NALM6 (cell line): ENCODE data around the genes HYAL2 and RPL29.

GRCh38 chr3:50274077-50274657, 4.7 kb upstream of the LSMEM2 start:
- PRO-cap: no peak

DNA sequence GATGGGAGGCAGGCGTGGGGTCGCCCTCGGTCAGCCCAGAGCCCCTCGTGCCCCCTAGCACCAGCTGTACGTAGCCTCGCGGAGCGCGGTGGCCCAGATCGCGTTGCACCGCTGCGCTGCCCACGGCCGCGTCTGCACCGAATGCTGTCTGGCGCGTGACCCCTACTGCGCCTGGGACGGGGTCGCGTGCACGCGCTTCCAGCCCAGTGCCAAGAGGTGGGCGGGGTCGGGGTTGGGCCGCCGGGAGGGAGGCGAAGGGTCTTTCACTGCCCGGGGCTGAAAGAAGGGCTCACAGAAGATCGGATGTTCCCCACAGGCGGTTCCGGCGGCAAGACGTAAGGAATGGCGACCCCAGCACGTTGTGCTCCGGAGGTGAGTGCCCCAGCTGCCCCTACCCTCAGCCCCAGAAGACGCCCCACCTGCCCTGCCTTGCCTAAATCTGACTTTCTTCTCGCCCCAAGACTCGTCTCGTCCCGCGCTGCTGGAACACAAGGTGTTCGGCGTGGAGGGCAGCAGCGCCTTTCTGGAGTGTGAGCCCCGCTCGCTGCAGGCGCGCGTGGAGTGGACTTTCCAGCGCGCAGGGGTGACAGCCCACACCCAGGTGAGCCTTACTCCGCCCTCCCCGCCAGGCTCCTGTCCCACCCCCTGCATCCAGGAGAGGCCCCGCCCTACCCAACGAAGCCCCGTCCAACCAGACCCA, 3.5 kb upstream of the LSMEM2 start:
- PRO-cap: no peak

DNA sequence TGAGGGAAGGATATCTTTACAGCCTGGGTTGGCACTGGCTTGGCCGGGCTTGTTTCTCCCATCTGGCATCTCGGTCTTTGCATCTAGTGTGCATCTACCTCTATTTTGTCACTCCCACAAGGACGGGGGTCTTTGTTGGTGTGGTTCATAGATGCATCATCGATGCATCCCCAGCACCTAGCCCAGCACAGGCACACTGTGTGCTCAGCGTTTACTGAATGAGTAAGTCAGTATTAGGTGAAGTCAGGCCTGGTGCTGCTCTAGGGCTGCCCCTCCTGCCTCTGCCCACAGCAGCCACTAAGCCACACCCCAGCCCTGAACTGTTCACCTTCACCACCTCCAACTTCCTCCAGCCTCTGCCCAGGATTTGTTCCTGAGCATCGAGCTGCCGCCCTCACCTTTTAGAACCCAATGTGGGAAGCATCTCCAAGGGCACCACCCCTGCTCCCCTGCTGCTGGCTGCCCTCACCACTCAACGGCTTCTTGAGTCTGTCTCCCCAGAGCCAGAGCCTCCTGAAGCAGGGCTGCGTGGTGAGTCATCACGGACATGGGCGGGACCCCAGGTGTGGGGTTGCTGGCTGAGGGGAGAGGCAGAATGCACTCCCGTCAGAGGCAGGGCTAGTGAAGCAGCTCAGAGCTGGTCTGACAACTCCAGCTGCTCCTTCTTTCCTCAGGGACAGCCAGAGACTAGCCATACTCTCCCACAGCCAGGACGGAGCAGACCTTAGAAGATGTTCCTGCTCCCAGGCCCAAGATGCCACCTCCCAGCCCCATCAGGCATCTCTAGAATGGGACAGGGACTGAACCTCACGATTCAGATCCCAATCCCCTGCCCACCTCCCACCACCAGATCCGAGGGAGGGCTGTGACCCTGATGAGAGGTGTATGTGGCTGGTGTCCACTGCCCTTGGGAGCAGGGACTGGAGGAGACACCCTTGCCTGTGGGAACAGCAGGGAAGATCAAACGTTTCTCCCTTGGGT, 5.8 kb downstream of the HYAL2 start:
- PRO-cap: no peak

GRCh38 chr3:50319731-50320592, 2.6 kb downstream of the HYAL2 start:
- PRO-cap: no peak

- PRO-cap: no peak
These were observed at the start of gene HYAL2 for GRCh38 chr3:50322317-50323448. TSS of gene HYAL2 (minus strand) at chr3:50322745.

DNA sequence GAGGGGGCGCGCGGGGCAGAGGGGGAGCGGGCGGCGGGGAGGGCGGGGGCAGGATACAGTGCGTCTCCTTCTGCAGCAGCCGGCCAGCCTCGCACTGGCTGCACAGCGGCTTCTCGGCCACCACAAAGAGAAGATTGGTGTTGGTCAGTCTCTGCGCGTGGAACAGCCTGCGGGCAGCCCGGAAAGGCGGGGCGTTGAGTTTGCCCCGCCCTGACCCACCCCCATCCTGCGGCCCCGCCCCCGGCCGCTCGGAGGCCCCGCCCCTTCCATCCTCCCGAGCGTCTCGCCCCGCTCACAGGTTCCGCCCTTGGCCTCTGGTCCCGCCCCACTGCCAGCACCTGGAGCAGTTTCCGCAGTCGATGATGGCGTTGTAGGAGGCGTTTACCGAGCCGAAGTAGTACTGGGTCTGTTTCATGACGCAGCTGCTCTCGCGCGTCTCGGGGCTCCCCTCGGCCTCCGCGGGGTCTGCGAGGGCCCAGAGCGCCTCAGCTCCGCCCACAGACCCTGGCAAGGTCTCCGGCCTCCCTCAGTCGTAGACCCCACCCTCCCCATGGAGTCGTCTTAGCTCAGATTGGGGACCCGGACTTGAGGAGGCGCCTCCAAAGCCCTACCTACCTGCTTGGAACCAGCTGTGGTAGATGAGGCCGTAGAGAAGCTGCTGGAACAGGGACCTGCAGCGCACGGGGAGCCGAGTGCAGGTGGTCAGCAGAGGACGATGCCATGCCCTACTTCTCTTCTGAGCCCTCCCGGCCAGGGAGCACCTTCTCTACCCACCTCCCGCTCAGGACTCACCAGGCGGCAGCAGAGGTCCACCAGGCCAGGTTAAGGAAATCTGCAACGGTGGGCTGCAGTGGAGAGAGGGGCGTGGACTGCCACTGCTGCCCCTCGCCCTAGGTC, 5.9 kb upstream of the TMEM115 start:
- PRO-cap: bidirectional peak, plus-strand start at position 392 of the sequence, minus-strand start at position 164 of the sequence

DNA sequence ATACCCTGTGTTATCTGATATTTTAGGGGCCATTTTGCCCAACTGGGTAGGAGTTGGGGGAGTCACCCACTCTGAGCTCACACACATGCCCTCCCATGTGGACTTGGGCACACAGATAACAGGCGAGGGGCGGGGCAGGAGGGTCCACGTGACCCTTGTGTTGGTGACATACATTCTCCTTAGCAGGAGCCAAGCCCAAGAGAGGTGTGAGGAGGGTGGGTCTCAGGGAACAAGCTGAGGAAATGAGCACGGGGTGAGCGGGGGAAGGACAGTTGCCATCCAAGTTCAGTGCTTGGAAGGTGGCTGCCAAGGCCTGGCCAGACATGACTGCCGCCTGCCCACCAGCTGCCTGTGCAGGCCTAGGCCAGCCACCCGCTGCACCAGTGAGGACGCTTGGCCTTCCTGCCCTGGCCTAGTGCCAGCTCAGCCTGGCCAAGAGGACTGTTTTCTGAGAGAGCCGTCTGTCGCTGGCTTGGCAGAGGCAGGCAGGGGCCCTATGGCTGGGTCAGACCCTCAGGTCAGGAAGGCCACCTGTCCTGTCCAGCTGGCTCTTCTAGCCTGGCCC, 31.3 kb upstream of the TMEM115 start:
- PRO-cap: no peak

DNA sequence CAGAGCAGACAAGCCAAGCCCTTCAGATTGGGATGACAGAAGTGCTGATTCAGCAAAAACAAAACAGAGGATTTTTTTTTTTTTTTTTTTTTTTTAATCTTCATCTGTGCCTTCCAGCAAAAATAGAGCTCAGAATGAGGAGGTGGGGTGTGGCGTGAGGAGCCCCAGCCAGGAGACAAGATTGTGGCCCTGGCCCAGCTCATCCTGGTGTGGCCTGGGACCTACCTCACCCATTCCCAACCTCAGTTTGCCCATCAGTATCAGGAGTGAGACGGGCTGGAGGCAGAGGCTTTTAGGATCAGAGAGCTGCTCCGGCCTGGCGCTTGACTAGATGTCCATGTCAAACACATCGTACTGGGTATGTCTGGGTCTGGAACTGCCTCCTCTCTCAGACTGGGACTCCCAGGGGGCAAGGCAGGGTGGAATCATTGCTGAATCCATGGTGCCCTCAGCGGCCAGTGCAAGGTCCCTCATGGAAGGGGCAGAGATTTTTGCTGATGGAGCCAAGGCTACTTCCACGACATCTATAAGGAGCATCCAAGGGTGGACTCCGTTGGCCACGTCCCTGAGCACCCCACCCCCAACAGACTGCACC, 14.6 kb upstream of the CACNA2D2 start:
- PRO-cap: no peak

GRCh38 chr3:50602276-50602686, 9.3 kb downstream of the CISH start:
- PRO-cap: no peak

GRCh38 chr3:50627061-50628332, 10.5 kb downstream of the MAPKAPK3 start:
- PRO-cap: no peak

DNA sequence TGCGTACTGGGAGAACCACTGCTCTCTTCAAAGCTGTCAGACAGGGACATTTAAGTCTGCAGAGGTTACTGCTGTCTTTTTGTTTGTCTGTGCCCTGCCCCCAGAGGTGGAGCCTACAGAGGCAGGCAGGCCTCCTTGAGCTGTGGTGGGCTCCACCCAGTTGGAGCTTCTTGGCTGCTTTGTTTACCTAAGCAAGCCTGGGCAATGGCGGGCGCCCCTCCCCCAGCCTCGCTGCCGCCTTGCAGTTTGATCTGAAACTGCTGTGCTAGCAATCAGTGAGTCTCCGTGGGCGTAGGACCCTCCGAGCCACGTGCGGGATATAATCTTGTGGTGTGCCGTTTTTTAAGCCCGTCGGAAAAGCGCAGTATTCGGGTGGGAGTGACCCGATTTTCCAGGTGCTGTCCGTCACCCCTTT, 303.8 kb downstream of the DOCK3 start:
- PRO-cap: no peak

DNA sequence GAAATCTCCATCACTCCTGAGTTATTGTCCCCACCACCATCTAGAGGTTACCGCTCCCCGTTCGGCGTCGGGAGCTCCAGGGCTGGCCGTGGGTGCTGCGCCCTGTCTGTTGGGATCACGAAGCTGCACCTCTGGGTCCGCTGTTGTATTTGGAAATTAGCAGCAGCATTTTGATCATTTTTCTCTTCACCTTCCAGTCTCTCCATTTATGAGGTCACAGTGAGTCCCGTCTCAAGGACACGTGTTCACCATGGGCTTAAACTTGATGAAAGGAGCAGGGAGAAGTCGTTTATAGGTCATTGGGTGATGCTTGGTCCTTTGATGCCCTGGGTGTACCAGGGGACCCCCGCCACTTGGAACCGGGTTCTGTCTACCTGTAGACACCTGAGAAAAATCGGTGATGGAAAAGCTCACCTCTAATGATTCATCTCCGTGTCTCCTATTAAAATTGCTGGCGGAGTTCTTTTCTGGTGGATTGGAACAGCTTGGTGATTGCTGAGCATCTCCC, 646 bp downstream of the MANF start:
- PRO-cap: no peak

DNA sequence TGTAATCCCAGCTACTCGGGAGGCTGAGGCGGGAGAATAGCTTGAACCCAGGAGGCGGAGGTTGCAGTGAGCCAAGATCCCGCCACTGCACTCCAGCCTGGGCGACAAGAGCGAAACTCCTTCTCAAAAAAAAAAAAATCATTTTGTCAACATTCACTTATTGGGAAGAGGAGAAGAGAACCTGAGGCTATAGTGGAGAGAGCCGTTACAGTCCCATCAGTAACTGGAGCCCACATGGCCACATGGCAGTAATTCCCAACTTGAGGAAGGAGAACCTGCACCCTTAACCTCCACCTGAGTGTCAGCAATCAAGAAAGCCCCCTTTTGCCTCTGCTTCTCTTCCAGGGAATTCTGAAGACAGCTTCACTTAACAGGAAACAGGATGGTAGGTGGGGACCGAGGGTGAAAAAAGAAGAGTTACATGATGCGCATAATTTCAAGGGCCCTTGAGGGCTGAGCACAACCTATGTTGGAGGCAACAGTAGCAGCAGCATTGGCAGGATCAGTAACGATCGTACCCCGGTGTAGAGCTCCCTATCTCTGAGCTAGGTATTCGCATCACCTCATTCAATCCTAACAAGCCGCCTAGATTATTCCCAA, 599 bp upstream of the RAD54L2 start:
- PRO-cap: no peak

- PRO-cap: bidirectional peak, plus-strand start at chr3:51967802, minus-strand start at chr3:51967837; bidirectional peak, plus-strand start at chr3:51967973, minus-strand start at chr3:51967997; bidirectional peak, plus-strand start at chr3:51968614, minus-strand start at chr3:51968287
These were observed 630 bp upstream of the PCBP4 start for GRCh38 chr3:51967713-51968455.

GRCh38 chr3:51995171-51996314, at the start of gene RPL29:
TSS of gene RPL29 (minus strand) at chr3:51995895.
- PRO-cap: bidirectional peak, plus-strand start at chr3:51996051, minus-strand start at chr3:51995898

DNA sequence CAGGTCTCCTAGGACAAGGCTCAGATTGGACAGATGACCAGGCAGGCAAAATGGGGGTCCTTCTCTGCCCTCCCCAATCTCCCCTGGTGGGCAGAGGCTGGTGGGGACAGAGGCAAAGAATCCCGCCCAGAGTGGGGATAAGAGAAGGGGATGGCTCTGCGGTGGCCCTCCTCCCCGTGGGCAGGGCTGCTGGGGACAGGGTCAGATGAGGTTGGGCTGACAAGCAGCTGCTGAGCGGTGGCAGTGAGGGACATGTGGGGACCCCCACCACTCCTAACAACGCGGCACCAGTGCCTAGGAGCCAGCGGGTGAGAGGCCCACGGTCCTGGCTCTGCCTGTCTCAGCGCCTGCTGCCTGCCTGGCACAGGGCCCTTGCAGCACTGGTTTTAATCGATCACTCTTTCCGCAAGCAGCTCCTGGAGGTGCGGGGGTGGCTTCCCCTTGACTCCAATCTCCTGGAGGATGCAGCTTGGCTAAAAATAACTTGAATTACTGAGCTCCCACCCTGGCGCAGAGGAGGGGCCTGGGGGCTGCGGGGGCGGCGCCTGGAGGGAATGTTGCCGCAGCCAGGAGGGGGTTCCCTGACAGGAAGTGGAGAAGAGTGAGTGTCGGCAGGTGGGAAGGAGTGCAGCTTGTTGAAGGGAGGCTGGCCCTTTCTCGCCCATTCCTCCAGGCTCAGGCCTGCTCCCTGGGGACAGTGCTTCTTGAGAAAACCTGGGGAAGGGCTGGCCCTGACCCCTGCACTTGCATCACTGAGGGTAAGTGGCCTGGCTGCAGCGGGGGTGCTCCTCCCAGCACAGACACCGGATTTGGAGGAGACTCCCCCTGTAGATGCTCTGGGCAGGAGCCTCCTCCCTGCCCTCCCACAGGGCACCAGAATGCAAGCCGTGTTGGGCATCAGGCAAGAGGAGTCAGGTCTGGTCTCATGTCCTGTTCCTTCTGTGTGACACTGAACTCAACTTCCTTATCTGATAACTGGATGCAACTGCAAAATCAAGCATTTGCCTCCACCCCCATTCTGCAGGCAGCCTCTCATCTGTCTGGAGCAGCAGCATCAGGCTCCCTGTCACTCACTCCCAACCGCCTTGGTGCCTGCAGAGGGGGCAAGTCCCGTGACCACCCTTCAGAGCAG, 10.0 kb upstream of the RPL29 start:
- PRO-cap: no peak

DNA sequence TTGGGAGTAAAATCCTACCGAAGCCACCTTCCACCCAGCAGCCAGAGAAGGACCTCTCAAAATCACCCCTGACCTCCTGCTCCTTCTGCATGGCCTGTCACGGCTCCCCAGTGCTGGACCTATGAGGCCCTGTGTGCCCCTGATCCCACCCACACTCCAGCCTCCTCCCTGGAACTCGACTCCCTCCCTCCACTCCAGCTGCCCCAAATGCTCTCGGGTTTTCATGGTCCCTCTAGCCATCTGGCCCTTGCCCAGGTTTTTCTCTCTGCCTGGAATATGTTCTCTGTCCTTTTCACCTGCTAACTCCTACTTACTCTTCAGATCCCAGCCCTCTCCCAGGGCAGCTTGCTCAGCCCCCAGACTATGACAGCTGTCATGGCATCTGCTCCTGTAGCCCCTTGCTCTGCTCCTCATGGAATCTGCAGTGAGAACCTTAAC, 30.3 kb upstream of the RPL29 start:
- PRO-cap: no peak

DNA sequence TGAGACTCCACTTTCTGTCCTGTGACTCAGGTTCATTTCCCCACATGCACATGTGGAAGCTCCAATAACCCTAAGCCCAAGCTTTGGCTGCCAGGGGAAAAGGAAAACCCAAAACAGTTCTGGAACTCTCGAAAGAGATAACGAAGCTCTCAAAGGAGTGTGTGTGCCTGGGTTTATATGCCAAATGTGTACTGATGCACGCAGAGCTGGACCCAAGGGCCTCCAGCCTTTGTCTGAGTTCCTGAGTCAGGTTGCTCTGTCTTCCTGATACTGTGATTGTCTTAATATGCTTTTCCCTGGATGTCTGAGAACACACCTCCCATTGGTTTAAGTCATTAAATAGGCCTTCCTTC, 43.5 kb downstream of the POC1A start:
- PRO-cap: no peak

DNA sequence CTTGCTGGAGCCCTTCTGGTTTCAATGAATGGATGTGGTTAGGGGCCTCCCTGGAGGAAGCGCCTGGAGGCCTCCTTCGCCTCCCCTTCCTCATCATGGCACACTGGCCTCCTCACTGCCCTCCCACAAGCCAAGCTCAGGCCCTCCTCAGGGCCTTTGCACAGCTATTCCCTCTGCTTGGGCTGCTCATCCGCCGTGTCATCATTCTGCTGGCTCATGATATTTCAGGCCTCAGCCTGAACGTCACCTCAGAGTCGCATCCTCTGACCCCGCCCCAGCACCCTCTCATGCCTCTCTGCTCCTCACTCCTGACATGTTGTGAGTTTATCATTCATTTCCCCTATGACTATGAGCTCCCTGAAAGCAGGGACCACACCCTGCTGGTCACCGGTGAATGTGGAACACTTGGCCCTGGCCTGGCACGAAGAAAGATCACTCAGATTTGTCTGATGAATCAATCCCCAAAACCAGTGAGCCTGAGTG, 20.7 kb upstream of the POC1A start:
- PRO-cap: no peak

DNA sequence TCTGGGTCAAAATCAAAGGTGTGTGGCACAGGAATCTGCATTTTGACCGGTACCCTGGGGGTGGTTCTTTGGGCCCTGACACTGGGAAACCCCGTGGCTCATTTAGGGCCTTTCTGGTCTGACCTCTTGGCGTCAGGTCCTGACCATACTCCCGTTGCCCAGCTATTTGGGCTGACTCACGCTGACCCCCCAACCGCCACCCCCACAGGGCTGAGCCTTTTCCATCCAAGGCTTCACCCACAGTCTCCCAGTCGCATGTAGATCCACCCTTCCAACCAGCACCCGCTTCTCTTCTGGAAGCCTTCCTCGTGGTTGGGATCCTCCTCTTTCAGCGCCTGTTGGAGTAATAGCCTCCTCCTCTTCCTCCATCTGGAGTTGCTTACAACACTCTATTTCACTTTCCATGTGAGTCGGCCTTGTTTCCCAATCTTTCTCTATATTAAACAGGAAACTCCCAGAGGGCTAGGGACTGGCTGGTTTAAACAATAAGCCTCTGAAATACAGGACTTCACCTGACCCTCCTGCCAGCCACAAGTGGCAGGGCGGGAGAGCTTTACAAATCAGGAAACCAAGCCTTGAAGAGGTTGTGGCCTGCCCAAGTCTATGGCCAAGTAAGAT, 2.1 kb upstream of the ALAS1 start:
- PRO-cap: no peak